Renal cortical epithelial cell (primary cell): ENCODE measurements around a stretch of chr4.

DNA sequence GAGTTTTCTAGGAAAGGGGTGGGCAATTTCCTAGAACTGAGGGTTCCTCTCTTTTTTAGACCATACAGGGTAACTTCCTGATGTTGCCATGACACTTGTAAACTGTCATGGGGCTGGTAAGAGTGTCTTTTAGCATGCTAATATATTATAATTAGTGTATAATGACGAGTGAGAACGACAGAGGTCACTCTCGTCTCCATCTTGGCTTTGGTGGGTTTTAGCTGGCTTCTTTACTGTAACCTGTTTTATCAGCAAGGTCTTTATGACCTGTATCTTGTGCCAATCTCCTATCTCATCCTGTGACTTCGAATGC, 2.7 kb downstream of the CXCL2 start:
- RRBS = no CpG with 5 or more reads among the region's 4 CpGs

GRCh38 chr4:74097170-74098204, 1.5 kb downstream of the CXCL2 start:
- RRBS = no CpG with 5 or more reads among the region's 4 CpGs

DNA sequence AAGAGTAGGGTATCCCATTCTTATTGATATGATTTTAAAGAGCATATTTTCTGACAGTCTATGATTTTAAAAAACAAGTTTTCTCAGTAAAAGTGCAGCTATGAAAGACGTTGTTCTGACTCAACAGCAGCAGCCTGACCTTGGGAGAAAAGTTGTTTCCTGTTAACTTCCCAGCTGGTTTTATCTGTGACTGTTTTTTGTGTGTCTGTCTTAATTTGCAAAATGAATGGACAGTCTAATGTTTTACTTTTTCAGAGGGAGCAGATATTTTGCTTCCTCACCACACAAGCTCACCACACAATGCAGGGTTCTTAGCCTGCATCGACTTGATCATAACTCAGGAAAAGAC, 764 bp upstream of the MTHFD2L start:
- RRBS = no CpG with 5 or more reads among the region's 2 CpGs

- RRBS = no CpG with 5 or more reads among the region's 5 CpGs
Measured at GRCh38 chr4:74231100-74231534, 73.2 kb downstream of the MTHFD2L start.

DNA sequence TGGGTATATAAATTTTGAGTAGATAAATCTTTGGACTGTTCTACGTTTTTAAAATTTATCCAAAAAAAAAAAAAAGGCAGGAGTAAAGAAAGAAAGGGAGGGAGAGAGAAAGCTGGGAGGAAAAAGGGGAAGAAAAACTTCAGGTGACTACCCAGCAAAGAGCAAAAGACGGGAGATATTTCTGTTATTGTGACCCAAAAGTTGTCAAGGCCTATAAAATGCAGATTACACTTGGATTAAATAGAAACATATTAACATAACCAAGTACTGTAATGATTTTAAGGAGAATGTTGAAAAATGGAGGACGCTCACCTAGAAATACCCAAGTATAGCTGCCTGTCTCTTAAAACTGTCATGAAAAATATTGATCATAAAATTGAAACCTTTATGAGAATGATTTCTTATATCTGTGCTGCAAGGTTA, 24.1 kb downstream of the EPGN start:
- RRBS = no CpG with 5 or more reads among the region's 3 CpGs

- RRBS = no CpG with 5 or more reads among the region's 4 CpGs
Measured at GRCh38 chr4:74384698-74384979, 19.7 kb downstream of the EREG start.

DNA sequence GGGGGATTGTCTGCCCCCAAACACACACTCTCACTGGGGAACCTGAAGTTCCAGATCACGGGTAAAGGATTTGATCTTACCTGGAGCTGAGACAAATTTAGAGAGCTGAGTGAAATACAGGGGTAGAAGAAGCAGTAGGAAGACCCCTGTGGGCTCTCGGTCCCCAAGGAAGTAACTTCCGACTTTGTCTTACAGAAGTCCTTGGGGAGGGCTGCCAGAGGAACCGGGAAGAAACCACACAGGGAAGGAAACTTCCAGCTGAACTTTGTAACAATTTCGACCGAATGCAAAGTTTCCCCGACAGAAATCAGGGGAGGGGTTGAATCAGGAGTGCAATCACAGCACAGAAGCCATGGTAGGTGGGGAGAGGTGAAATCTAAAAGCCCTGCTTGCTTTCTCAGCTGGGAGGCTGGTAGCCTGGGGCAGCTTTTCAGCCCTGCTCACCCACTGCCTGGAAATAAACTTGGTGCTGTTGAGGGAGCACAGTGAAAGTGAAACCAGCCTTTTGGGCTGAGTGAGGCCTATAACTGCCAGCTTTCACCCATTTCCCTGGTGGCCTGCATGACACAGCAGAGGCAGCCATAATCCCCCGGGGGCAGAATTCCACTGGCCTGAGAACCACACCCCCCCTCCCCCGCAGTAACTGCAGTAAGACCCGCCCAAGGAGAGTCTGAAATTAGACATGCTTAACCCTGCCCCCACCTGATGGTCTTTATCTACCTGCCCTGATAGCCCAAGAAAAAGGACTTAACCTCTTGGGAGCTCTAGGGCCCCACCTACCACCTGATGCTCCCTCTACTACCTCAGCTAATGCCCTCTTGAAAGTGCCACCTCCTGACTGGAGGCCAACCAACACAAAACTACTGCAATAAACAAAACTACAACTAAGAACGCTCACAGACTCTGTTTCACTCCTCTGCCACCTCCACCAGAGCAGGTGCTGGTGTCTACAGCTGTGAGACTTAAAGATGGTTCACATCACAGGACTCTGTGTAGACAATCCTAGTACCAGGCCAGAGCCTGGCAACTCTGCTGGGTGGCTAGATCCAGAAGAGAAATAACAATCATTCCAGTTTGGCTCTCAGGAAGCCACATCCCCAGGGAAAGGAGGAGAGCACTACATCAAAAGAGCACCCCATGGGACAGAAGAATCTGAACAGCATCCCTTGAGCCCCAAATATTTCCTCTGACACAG, 248.2 kb downstream of the PARM1 start:
- RRBS = no CpG with 5 or more reads among the region's 11 CpGs

- RRBS = no CpG with 5 or more reads among the region's 4 CpGs
Measured at GRCh38 chr4:75248880-75249531, 265.2 kb downstream of the RCHY1 start.

DNA sequence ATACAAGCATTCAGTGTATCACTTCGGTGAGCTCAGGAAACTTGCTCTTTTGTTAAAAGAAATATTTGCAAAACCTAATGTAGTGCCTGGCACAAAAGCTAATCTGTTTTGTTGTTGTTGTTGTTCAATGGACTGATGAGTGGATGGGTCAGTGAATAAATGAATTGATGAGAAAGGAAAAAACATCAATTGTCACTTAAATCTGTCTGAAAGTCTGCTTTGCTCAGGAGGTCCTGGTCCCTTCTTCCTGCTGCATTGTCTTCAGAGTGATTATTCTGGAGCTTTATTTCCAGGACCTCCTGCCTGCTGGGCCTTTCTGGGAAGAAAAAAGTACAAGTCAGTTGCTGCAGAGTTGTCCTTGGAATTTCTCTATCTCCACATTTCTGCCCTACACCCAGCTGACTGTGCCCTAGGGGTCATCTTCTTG, 186.6 kb downstream of the RCHY1 start:
- RRBS = no CpG with 5 or more reads among the region's 1 CpG

DNA sequence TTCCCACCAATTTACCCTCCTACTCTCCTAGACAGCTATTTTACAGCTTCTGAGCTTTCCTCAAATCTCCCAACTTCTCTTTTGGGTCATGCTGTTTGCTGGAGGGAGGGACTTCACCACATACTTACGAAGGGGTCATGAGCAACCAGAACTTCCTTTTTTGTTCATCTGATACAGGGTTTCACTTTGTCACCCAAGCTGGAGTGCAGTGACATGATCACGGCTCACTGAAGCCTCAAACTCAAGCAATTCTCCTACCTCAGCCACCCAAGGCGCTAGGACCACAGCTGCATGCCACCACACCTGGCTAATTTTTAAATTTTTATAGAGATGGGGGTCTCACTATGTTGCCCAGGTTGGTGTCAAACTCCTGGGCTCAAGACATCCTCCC, 25.3 kb upstream of the G3BP2 start:
- RRBS = no CpG with 5 or more reads among the region's 3 CpGs

- RRBS = no CpG with 5 or more reads among the region's 6 CpGs
Measured at GRCh38 chr4:75725370-75725539, 878 bp downstream of the USO1 start.

- RRBS = no CpG with 5 or more reads among the region's 6 CpGs
Measured at GRCh38 chr4:76053631-76054327, 17.9 kb upstream of the CXCL11 start.

- RRBS = no CpG with 5 or more reads among the region's 2 CpGs
Measured at GRCh38 chr4:76272493-76273097, 21.1 kb downstream of the FAM47E start.

- RRBS = no CpG with 5 or more reads among the region's 6 CpGs
Measured at GRCh38 chr4:76494895-76495637, 60.0 kb downstream of the SHROOM3 start.

DNA sequence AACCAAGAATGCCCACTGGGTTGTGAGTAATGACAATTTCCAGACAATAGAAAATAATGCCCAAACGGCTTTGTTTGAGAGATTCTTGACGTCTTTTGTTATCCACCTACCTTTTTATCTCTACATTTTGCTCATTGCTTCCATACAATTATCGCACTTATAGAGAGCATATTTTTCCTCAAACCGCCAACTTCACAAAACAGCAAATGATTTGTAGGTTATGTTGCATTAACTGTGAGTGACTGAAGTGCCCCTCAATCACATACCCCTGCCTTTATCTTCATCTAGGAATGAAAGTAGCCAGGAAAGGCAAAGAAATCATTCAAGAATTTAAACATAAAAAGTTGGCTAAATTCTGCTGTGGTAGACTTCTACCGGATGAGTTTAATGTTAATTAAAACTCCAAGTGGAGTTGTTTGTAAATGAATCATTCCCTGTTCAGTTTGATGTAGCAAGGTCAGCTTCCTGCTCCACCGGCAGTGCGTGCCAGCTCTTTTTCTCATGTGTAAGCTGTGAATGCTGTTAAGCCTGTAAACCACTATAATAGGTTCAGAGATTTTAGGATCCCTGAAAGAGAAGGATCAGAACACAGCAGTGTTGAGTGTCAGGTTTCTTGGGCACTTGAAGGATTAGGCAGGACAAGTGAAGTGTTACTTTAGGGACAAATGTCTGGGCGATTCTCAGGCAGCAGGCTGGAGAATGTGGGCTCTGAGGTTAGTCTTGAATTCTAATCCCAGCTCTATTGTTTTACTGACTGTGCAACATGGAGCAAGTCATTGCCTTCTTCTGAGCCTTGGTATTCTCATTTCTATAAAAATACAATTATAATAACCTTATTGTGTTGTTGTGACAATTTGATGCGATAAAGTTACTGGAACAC, 111.8 kb downstream of the SHROOM3 start:
- RRBS = 5% methylated on average over 1 of the region's 9 CpGs

GRCh38 chr4:76587963-76588879, 153.2 kb downstream of the SHROOM3 start:
- RRBS = no CpG with 5 or more reads among the region's 4 CpGs

GRCh38 chr4:76619902-76620710, 185.1 kb downstream of the SHROOM3 start:
- RRBS = no CpG with 5 or more reads among the region's 10 CpGs

DNA sequence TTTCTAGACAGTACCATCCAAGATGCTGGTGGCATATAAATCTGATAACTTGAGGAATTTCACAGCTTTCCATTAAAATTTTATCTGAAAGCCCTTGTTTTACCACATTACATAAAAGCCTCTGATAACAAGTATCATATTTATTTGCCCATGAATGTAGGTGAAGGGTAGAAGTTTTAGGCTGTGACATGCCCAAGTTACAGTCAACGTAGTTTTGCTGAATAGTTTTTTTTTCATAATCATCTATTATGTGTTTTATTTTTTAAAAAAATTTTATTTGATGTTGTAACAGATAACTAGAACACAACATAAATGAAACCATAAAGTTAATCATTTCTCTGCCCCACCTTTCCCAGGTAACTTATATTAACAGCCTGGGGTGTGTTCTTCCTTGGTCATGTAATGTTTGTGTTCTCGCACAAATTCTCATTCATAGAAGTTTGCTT, 215.0 kb downstream of the SOWAHB start:
- RRBS = no CpG with 5 or more reads among the region's 2 CpGs

- RRBS = no CpG with 5 or more reads among the region's 9 CpGs
Measured at GRCh38 chr4:76695896-76696612, 201.9 kb downstream of the SOWAHB start.

DNA sequence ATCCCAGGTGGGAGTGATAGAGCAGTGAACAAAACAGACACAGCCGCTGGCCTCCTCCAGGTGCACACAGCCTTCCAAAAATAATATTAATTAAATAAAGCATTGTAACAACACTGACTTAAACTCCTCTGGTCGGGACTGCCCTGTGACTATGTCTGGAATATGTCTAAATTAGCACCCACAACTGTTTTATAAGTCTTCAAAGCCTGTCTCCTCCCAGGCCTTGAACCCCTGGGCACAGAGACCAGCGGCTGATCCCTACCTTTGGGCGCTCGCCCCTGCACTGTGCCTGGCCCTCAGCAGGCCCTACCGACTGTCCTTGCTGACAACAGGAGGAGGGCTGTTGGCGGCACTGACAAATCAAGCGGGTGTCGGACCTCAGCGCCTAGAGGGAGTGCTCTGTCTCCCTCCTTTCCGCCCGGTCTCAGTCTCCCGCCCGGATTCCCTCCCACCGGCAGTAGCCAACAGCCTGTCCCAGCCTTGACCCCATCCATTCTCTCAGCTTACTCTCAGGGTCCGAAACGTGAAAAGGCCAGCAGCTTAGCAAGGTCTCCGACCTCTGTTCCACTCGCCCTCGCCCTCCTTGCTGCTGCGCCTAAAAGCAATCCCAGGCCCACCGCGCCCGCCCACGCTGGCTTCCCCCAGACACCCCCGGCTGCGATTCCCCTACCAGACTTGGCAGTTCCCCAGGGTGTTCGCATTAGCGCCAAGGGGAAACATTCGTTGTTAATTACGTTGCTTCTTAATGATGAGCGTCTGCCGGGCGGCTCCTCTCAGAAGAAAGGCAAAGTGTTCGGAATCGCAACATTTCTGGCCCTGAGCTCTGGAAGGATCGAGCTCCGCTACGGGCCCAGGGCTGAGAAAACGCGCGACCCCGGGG, 96.3 kb downstream of the SOWAHB start:
- RRBS = 82% methylated on average over 3 of the region's 43 CpGs